Occipital lobe (tissue), 2 donors: ENCODE results near the genes ASPHD1 and TBX6.

GRCh38 chr16:29156817-29157639, 172.2 kb downstream of the LAT start:
- RAMPAGE, long total RNA: no peak

- RAMPAGE, long total RNA: no peak
Observed at GRCh38 chr16:29183006-29183318, 198.1 kb downstream of the LAT start.

- RAMPAGE, long total RNA: no peak
Observed at GRCh38 chr16:29184804-29185656, 200.2 kb downstream of the LAT start.

- RAMPAGE, long total RNA: no peak
Observed at GRCh38 chr16:29272064-29272621, 134.4 kb downstream of the NPIPB11 start.

DNA sequence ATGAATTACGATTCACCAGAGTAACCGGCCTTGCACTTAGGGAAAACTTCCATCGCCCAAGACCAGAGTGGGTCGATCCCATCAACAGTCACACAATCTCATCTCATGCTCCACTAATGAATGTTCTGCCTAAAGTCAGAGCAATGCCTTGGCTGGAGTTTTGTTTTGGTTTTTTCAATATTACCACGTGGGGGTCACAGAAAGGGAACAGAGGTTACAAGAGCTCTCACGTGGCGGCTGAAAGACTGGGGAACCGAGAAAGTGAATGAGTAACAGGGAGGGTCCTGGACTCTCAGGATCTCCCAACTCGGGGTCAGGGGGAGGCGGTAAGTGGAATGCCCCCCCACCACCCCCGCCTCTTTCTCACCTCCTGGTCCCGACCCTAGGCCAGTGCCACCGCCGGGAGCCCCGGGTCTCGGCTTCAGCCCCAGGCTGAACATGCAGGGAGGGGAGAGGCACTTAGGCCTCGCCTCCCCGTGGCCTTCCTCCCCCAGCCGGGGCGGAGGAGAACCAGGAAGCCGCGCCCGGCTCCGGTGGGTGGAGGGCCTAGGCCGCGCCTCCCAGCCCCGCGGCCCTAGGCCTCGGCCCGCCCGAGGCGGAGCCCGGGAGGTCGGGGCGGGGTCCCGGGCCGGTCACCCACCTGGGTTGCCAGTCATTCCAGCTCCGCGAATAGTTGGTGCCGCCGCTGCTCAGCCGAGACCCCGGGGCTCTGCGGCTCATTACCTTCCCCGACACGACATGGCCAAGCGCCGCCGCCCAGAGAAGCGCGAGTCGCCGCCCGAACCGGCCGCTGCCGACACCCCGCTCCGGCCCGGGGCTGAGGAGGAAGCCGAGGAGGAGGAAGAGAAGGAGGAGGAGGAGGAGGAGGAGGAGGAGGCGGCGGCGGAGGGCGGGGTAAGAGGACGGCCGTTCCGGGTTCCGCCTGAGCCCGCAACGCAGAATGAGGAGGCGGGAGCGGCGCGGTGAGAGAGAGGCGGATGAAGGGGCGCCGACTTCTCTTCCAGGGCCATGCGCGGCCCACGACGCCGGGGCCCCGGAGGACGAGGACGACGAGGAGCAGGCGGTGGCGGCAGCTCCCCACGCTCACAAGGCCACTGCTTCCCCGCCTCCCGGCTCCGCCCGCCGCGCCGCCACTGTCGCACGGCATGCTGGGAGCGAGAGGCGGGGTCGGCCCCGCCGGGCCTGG, 68.4 kb upstream of the SPN start:
- RAMPAGE, long total RNA: no peak

DNA sequence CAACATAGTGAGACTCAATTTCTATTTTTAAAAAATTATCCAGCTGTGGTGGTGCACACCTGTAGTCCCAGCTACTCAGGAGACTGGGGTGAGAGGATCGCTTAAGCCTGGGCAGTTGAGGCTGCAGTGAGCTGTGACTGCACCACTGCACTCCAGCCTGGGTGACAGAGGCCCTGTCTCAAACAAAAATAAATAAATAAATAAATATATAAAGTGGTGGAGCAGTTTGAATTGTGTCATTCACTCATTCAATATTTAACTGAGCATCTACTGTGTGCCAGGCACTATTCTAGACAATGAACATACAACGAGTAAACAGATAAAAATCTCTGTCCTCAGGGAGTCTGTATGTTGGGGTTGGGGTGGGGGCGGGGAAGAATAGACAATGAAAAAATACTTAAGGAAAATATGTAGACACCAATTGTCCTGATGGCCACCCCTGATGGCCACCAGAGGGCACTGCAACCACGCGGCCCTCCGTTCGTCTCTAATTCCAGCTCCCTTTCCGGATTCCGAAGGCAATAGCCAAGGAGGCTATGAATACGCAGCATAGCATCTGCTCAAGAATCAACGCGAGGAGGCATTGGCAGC, 21.3 kb downstream of the QPRT start:
- RAMPAGE, long total RNA: no peak

DNA sequence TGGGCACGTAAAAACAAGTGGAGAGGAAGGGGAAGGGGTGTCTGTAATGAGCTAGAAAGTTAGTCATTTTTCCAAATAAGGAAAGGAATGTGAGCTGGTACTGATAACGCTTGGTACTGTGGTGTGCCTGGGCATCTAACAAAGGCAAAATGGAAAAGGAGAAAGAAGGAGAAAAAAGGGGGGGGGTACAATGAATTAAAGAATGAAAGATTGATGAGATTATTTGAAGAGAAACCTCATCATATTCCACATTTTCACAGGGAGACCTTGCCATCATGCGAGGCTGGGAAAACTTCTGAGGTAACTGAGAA, 30.9 kb downstream of the QPRT start:
- RAMPAGE, long total RNA: no peak

GRCh38 chr16:29721394-29721982, 24.3 kb downstream of the C16orf54 start:
- RAMPAGE, long total RNA: no peak

DNA sequence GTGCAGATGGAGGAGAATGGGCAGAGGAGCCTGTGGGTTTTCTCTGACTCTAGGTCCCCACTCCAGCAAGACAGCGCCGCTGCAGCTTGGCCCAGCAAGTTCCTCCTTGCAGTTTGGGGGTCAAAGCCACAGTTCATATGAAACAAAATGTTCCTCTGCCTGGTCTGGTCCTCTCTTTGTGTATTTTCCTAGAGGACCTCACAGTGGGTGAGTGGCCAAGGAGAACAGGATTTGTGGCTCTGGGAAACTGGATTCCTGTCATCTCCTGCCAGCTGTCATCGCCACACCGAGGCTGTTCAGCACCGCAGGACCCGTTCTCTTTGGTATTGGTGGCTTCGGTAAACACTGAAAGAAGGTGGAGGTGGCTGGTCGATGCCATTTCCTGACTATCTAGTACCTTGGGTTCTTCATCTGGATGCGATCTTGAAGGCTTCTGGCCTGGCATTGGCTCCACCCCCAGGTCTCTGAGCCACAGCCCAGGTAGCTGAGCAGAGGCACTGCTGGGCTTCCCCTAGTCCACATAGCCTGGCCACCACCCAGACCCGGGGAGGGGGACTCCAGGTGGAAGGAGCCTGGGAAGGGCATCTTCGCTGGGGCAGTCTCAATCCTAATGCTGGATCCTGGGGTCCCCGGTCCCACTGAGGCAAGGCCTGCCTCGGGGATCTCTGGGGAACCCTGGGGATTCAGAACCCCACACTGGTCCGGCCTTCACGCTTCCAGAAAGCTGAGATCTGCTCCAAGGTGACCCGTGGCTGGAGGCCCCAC, 2.0 kb downstream of the C16orf54 start:
- RAMPAGE, long total RNA: no peak

GRCh38 chr16:29748783-29749211, 3.0 kb upstream of the C16orf54 start:
- RAMPAGE, long total RNA: no peak

DNA sequence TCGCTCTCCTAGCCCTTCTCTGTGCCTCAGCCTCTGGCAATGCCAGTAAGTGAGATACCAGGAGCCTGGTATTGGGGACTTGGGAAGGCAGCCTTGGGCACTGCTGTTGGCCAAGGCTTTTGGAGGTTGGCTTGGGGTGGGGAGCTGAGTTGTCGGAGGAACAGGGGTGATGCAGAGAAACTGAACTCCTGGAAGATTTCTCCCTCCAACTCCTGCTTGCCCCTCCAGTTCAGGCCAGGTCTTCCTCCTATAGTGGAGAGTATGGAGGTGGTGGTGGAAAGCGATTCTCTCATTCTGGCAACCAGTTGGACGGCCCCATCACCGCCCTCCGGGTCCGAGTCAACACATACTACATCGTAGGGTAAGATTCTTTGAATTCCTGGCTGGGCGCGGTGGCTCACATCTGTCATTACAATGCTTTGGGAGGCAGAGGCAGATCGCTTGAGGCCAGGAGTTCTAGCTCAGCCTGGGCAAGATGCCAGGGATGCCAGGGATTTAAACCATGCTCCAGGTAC, 1.3 kb downstream of the ZG16 start:
- RAMPAGE, long total RNA: no peak

- RAMPAGE, long total RNA: no peak
Observed at GRCh38 chr16:29814682-29815796, 913 bp upstream of the PAGR1 start.

DNA sequence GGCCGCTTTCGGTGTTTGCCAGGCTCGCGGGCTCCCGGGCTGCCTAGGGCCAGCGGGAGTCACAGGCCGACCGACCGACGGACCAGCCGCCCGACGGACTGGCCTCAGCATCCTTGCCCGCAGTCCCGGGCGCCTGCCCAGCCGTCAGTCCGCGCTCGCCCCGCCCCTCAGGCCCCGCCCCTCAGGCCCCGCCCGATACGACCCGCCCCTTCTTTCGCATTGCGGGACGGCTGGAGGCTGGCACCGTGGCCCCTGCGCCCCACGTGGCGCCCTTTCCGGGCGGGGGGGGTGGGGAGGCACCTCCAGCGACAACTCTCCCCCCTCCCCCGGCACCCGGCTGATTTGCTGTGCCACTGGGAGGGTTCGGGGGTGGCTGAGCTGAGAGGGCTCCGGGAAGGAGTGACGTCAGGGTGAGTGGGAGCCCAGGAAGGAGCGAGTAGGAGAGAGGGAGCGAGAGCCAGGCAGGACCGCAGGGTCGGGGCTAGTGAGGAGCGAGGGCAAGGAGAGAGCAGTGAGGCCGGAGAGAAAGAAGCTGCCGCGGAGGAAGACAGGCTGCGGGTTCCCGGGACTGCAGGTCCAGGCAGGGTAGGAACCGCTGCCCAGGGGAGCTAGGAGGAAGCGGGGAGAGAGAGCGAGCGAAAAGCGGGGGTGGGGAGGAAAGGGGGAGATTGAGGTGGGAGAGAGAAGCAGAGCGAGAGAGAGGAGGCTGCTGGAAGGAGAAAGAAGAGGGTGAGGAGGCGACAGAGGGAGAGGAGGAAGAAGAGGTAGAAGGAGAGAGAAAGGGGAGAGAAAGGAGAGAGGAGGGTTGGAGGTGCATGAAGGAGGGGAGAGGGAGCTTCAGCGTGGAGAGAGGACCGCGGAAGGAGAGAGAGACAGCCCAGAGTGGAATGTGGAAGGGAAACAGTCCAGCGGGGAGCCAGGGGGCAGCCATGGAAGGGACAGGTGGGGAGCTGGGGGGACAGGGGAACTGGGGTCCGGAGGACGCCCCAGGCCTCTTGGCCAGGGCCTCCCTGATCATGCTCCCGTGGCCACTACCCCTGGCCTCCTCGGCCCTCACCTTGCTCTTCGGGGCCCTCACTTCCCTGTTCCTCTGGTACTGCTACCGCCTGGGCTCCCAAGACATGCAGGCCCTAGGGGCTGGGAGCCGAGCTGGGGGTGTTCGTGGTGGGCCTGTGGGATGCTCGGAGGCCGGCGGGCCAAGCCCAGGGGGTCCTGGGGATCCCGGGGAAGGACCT, at the start of gene ASPHD1:
Gene ASPHD1, plus strand, starts transcription at position 332 of the 1,235 bp plus-strand sequence.
- RAMPAGE, long total RNA: start-site peak on the plus strand centred at position 236 of the sequence, 62 bp wide, 134 and 308 reads in 2 replicates; start-site peak on the plus strand centred at position 427 of the sequence, 44 bp wide, 308 and 314 reads in 2 replicates

DNA sequence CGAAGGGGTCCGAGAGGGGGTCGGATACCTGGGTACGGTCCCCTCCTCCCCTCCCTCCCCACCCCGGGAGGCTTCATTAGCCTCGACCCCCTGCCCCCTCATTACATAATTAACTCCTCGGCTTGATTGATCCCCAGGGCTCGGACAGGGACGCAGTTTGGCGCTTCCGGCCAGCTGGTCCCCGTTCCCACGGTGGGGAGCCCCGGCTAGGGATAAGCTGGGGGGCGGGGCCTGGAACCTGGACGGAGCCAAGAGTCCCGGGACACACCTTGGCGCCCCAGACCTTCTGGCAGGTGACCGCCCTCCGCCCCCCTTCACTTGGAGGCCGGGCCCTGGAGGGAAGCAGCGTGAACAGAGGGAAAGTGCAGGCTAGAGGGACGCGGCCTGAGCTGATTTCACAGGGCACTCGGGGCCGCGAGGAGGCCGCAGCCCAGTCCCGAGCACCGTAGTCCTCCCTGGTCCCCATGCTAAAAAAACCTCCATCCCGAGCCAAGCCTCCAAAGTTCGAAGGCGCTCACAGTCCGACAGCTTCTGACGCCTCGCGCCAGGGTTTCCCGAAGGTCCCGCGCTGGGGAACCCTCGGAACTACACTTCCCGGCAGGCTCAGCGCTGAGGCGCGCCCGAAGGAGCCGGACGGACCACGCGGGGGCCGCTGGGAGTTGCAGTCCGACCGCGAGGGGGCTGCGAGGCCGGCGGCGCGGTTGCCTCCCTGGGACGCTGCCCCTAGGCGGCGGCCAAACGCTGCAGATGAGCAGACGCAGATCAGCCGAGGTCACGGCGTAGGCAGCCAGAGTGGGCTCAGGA, at the start of gene TBX6:
Gene TBX6, minus strand, starts transcription at position 570 of the 804 bp plus-strand sequence.
- RAMPAGE, long total RNA: no peak

GRCh38 chr16:30112253-30113203, 809 bp downstream of the GDPD3 start:
- RAMPAGE, long total RNA: no peak

GRCh38 chr16:30187705-30188110, 4.3 kb downstream of the CORO1A start:
- RAMPAGE, long total RNA: no peak

DNA sequence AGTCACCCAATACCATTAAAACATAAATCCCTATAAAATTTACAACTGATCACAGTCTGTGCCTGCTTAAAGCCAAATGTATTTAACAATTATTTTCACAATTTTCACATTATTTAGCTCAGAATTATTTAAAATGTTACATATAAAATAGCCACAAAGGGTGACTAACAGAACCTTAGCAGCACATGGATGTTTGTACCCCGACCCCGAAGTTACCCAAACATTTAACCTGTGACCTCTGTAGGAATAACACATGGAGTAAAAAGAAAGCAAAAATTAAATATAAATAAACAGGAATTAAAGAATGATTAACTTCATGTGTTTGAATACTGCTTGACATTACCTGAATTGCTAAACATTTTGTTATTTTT, 27.9 kb upstream of the NPIPB13 start:
- RAMPAGE, long total RNA: no peak

GRCh38 chr16:30356225-30357097, 1.4 kb upstream of the CD2BP2 start:
- RAMPAGE, long total RNA: no peak

DNA sequence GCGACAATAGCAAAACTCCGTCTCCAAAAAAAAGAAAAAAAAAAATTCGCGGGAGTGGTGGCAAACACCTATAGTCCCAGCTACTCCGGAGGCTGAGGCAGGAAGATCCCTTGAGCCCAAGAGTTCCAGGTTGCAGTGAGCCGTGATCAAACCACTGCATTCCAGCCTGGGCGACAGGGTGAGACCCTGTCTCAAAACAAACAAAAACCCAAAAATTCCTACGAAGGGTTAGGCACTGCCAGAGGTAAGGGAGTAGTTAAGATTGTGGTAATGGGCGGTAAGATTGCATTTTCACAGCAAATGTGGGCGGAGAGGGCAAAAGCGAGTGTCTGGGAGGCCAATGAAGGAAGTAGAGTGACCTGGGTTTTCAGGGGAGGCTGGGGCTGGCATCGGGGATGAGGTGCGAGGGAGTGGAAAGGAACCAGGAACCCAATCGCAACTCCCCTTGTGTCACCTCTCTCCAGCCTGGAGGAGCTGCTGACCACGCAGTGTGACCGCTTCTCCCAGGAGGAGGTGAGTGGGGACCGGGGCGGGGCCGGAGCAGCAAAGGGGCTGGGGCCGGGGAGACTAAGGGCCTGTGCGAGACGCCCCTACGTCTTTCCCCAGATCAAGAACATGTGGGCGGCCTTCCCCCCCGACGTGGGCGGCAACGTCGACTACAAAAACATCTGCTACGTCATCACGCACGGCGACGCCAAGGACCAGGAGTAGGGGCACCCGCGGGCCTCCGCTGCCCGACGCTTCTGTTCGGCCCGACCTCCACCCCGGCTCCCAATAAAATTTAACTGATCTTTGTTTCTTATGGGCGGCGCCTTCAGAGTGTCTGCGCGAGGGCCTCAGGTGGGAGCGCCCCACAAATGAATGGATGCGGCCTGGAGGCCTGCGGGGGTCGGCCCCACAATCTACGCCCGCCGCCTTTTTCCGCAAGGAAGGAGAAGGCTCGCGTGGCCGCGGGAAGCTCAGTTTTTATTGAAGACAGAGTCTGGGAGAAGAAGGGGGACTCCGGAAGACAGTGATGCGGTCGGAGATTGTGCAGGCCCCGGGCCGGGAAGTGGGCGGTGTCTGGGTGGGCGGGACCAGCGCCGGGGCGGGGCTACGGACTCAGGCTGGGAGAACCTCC, 2.9 kb downstream of the MYL11 start:
- RAMPAGE, long total RNA: start-site peak on the minus strand centred at position 641 of the sequence, 65 bp wide, 11 and 7 reads in 2 replicates

GRCh38 chr16:30443389-30444109, 2.1 kb downstream of the SEPHS2 start:
- RAMPAGE, long total RNA: no peak